Colic lymph node (tissue), 1 donor: Measurements from ENCODE around the genes CCR3 and PTPN23.

DNA sequence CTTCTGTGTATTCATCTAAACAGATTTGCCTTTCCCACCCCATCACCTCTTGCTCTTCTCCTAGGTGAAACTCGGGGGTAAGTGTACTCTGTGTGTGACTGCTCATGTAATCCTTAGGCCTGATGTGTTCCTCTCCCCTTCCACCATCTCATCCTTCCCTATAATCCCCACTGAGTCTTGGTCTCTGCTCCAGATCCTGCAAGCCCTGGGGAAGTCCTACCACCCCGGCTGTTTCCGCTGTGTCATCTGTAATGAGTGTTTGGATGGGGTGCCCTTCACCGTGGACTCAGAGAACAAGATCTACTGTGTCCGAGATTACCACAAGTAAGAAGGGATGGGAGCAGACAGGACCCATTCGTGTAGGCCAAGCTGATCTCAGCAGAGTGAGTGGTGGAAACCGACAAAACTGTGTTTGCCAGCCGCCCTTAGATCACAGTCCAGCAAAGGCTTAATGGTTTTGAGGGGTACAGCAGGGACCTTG lies 16.7 kb upstream of the SACM1L start:
- PRO-cap = no peak

DNA sequence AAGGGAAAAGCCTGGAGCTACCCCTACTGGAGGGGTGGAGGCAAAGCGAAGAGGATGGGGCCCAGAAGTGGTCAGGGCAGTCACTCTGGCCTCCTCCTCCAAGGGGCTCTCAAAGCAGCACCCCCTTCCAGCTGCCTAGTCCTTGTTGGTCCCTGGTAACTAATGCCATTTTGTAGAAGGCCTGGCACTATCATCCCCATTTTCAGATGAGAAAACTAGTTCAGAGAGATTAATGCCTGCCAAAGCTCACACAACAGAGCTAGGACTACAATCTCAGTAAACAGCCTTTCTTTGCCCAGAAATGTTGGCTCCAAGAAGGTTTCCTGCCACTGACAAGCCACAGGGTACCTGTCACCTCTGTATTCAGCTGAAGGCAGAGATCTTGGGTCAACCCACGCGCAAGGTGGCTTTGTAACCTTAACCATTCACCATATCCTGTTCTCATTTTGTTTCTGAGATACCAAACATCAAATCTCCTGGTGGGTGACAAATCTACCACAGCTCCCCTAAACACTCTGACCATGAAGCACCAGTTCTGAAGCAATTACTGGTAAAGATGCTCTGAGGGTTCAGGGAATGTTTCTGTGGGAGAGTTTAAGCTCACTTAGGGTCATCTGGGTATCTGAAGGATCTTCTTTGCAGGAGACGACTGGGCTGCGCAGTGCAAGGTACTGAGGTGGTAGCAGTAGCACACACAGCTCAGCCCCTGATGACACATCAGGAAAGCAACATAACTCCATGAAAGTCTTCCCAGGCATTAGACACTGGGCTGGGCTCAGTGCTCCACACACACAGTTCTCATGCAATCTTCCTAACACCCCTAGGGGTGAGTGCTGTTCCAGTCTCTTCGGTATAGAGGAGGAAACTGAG lies 7.4 kb downstream of the CXCR6 start:
- PRO-cap = bidirectional peak, plus-strand start at position 376 of the sequence, minus-strand start at position 339 of the sequence

GRCh38 chr3:45958284-45959076 lies 15.2 kb downstream of the CXCR6 start:
- PRO-cap = no peak

DNA sequence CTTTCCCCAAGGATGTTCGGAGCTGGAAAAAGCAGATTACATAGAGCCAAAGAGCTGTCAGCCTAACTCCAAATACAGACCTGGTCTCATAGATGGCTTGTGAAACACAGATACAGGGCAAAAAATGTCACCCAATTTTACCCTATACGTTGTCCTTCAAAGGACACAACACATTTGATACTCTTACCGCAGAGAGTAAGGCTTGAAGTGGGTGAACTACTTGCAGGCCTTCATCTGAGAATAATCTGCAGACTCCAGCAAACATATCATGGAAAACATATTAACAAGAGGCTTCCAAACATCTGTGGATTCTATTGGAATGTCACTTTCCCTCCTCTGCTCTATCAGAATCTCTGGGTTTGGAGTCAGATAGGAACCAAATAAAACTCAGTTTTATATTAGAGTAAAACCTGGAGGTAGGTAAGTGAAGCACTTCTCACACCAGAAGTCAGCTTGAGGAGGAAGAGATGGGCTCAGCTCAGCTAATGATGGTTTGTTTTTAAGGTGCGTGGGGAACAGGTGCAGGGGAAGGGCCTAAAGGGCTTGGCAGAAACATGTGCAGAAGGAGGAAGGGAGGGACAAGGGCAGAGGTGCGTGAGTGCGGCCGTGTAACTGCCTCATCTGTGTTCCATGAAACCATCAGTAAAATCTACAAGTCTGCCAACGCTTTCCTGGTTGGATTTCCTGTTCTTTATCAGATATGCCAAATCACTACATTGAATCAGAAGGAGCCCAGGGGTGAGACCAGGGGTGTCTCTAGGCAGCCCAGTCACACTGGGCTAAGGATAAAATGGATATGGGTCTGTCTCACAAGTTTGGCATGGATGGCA lies 20.1 kb downstream of the FYCO1 start:
- PRO-cap = no peak

- PRO-cap = no peak
These were observed 11.0 kb downstream of the FYCO1 start for GRCh38 chr3:45984494-45985074.

GRCh38 chr3:45992157-45992871 lies 3.3 kb downstream of the FYCO1 start:
- PRO-cap = no peak

GRCh38 chr3:46242168-46242677 lies at the start of gene CCR3:
TSS of gene CCR3 (plus strand) at chr3:46242460.
- PRO-cap = no peak

DNA sequence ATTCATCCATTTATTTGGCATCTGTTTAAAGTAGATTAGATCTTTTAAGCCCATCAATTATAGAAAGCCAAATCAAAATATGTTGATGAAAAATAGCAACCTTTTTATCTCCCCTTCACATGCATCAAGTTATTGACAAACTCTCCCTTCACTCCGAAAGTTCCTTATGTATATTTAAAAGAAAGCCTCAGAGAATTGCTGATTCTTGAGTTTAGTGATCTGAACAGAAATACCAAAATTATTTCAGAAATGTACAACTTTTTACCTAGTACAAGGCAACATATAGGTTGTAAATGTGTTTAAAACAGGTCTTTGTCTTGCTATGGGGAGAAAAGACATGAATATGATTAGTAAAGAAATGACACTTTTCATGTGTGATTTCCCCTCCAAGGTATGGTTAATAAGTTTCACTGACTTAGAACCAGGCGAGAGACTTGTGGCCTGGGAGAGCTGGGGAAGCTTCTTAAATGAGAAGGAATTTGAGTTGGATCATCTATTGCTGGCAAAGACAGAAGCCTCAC lies 3.4 kb downstream of the CCR5 start:
- PRO-cap = no peak

GRCh38 chr3:46488634-46489401 lies 9.0 kb upstream of the RTP3 start:
- PRO-cap = no peak

- PRO-cap = no peak
These were observed 6.2 kb downstream of the LRRC2 start for GRCh38 chr3:46559966-46560315.

DNA sequence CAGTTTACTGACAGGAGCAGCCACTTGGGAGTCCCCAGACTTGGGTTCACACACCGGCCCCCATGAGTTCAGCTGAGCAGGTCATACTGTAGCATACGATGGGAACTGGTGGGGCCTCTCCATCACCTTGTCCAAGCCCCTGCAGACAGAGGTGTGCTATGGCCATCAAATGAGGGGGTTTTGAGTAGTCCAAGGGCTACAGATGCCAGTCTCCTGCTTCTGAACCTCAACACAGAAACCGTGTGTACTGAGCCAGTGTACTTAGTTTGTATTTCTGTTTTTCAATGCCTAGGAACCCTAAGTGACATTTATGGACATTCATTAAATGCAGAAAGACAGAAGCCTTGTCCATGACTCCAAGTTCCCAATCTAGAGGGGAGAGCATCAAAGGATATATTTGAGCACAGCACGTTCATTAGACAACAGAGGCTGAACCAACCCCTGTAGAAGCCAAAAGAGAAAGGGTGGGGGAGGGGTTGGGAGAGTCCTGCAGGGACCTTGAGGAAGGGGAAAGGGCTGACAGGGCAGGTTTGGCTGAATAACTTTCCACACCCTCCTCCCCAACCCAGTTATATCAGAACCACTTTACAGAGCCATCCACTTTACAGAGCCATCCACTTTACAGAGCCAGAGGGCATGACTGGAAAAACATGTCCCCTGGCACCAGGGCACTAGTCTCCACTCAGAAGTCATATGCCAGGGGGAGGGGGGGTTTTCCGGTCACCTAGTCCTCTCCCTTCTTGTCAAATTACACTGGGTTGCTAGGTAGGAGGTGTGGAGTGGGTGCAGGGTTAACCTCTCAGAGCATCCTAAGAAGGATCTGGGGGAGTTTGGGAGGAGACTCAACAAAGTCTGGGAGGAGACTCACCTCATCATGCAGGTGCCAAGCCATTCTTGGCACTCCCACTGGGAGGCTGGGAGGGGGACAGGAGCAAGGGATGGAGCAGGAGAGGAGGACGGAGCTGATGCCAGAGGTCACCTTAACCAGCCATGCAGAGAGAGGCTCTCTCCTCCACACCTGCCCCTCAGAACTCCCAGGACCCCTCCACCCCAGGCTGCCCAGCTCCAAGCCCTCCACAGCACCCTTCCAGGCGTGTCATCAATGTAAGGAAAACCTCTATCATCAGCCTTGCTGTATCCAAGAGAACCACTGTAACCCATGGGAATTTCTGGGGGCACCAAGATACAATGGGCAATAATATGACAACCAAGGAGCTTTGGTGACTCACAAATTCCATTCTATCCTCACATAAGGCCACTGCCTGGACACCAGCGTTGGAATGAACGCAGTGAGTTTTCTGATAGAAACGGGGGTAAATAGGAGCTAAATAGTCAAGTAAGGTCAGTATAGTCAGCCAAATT lies 1.9 kb downstream of the LRRC2 start:
- PRO-cap = no peak

- PRO-cap = no peak
These were observed 966 bp downstream of the LRRC2 start for GRCh38 chr3:46565131-46565541.

DNA sequence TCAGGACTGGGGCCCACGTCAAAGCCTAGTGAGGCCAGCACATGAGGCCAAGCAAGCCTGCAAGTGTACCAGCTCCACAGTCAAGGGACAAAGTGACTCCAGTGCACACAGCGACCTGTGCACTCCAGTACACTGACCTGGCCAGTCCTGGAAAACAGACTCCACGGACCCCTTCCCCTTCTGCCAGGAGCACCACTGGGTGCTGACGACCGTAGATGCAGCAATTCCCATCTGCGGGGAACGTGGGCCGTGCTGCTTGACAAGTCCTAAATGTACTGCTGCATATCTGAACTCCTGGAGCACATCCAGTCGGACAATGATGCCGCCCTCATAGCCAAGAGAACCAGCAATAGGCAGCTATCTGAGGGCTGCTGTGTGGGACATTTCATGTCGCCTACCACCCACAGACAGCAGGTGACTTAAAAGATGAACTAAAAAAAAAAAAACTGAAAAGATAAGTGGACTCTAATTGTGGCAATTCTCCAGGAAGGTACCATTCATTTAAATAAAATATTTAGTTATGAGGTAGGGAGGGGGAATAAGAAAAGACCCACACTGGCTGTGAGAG lies 28.6 kb downstream of the ALS2CL start:
- PRO-cap = no peak

- PRO-cap = no peak
These were observed 2.7 kb upstream of the ALS2CL start for GRCh38 chr3:46696125-46696647.

DNA sequence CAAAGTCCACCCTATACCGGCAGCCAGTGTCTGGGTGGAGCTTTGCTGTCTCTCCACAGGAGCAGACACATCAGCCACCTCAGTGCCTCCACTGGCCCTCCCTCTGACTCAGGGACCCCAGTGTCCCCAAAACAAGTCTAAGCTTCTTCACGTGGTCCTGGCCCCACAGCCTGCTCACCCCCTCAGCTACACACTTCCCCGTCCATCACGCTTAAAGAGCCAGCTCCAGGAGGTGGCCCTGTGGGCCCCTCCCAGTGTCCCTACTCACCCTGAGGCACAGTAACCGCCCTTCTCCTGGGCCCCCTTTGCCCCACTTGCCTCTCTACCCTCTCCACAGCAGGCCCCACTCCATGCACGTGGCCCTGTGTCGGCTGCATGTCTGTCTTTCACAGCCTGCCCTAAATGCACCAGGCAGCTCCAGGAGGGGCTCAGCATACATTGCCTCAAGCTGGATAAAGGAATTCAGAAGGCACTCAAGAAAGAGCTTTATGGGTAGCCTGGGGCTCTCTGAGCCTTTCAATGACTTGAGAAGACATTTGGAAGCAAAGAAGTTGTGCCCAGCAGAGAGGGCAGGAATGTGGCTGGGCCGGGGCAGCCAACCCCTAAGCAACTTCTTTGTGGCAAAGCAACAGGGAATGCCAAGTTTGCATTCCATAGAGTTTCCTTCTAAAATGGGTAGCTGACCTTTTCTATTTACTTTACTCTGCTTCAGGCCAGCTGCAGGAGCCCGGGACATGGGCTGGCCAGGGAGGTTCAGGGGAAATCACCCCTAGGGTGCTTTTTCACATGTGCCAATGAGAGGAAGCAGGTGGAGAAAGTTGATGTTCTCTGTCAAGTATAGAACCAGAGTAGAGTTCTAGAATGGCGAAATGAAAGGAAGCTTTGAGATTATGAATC lies 45.8 kb downstream of the CCDC12 start:
- PRO-cap = no peak

- PRO-cap = no peak
These were observed 1.8 kb downstream of the CCDC12 start for GRCh38 chr3:46974679-46975229.

- PRO-cap = no peak
These were observed 27.0 kb downstream of the NBEAL2 start for GRCh38 chr3:47006255-47007098.

- PRO-cap = bidirectional peak, plus-strand start at chr3:47164832, minus-strand start at chr3:47164837
These were observed 703 bp upstream of the SETD2 start for GRCh38 chr3:47164626-47165006.

- PRO-cap = no peak
These were observed 2.0 kb downstream of the KIF9 start for GRCh38 chr3:47280453-47281178.

GRCh38 chr3:47380480-47381328 lies at the start of gene PTPN23:
TSS of gene PTPN23 (plus strand) at chr3:47381021.
- PRO-cap = bidirectional peak, plus-strand start at chr3:47380669, minus-strand start at chr3:47380586; bidirectional peak, plus-strand start at chr3:47381011, minus-strand start at chr3:47380801